Measurements from ENCODE around the genes KCNN1 and FKBP8.

- PRO-cap = no peak
Measured at GRCh38 chr19:17943204-17943705, 10.4 kb downstream of the CCDC124 start.

- PRO-cap = no peak
Measured at GRCh38 chr19:17948538-17948948, 15.7 kb downstream of the CCDC124 start.

DNA sequence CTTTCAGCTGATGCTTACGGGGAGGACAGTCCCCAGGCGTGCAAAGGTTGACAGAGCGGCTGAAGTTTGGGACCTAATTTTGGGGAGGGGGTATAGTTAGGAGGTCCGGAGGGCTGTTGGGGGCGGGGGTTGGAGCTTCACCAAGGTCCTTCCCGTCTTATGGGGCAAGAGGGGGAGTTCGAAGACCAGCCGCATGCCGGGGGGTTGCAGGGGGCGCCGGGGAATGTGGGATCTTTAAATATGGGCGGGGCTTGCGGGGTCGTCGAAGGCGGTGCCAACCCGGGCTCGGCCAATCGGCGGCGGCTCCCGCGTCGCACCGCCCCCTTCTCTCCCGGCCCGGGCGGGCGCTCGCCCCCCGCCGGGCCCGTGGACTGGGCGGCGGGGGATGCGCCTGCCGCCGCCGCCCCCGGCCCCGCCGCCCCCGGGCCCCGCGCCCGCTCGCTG is at the start of gene KCNN1:
KCNN1 (plus strand) TSS at position 343 of the 444 bp plus-strand sequence.
- PRO-cap = no peak

DNA sequence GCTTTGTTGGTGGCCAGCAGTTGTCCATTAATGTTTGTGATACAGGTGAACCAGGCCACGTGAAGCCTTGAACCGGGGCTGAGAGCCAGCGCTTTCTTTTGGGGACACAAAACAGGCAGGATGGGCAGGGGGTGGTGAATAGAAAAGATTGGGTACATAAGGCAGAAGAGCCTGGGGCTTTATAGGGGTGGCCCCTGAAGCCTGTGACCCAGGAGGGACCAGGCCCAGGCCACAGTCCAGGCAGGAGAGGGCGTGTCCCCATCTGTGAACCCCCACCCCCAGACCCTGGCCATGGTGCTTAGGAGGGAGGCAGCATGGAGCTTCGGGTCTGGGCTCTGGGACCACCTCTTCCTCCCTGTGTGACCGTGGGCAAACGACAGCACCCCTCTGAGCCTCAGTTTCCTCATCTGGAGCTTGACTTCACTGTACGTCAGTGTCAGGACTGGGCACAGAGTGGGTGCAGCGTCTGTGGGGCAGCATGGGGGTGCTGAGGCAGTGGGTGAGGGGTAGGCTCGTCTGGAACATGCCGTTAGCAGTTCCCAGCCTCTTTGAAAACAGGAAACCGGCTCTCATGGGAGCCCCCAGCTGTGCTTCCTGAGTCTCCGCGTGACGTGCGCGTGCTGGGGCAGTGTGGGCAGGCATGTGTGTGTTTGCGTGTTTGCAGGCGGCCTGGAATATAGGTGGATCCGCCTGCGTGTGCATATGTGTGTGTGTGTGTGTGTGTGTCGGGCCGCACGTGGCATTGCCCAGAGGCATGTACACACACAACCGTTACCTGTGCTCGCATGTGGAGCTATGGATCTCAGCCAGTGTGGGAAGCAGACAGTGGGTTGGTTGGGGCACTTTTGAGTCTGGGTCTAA is 15.7 kb downstream of the ARRDC2 start:
- PRO-cap = bidirectional peak, plus-strand start at position 647 of the sequence, minus-strand start at position 525 of the sequence

DNA sequence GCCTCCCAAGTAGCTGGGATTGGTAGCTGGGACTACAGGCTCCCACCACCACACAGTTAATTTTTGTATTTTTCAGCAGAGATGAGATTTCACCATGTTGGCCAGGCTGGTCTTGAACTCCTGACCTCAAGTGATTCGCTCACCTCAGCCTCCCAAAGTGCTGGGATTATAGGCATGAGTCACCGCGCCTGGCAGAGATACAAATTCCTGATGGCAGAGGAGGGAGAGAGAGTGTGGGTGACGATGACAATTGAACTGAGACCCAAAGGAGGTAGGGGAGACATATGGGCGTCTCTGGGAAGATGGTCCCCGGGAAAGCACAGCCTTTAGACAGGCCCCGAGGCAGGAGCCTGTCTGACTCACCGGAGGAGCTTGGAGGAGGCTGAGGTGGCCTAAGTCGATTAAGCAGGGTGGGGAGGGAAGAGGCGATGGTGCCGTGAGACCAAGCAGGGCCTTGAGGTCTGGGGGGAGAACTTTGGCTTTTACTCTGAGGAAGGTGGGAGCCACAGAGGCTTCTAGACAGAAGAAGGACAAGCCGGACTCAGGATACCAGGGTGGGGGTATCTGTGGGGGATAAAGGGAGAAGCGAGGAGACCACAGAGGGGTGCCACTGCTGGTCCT is 38.2 kb downstream of the ARRDC2 start:
- PRO-cap = no peak

GRCh38 chr19:18058122-18058889 is 28.4 kb downstream of the IL12RB1 start:
- PRO-cap = unidirectional peak, minus-strand start at chr19:18058484

GRCh38 chr19:18089033-18089481 is 2.3 kb upstream of the IL12RB1 start:
- PRO-cap = no peak

GRCh38 chr19:18119075-18120220 is 21.9 kb downstream of the MAST3 start:
- PRO-cap = no peak

DNA sequence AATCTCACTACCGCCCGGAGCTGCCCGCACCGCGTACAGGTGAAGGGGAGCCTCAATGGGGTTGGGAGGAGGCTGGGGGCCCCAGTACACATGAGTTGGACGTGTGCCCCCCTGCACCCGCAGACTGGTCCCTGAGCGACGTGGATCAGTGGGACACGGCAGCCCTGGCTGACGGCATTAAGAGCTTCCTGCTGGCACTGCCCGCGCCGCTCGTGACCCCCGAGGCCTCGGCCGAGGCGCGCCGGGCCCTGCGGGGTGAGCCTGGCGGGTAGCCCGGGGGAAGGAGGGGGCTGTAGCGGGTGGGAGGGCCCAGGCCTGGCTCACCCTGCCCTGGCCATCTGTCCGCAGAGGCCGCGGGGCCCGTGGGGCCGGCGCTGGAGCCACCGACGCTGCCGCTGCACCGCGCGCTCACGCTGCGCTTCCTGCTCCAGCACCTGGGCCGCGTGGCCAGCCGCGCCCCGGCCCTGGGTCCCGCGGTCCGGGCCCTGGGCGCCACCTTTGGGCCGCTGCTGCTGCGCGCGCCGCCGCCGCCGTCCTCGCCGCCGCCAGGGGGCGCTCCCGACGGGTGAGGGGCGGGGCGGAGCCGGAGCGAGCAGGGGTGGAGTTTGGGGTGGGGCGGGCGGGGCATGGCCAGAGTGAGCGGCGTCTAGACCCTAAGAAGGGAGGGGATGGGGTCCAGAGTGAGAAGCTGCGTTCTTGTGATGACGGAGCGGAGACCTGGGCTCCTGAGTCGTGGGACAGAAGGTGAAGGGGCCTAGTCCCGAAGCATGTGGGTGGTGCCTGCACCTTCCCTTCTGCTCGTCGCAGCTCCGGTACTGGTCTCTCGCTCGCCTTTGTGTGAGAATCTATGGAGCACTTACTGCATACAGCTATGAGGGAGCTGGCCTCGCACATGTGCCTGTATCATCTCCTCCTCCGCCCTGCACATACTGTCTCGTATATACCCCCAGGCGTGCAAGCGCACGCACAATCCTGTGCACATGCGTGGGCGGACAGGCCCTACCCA is 8.3 kb downstream of the PIK3R2 start:
- PRO-cap = unidirectional peak, minus-strand start at position 449 of the sequence; unidirectional peak, minus-strand start at position 500 of the sequence

DNA sequence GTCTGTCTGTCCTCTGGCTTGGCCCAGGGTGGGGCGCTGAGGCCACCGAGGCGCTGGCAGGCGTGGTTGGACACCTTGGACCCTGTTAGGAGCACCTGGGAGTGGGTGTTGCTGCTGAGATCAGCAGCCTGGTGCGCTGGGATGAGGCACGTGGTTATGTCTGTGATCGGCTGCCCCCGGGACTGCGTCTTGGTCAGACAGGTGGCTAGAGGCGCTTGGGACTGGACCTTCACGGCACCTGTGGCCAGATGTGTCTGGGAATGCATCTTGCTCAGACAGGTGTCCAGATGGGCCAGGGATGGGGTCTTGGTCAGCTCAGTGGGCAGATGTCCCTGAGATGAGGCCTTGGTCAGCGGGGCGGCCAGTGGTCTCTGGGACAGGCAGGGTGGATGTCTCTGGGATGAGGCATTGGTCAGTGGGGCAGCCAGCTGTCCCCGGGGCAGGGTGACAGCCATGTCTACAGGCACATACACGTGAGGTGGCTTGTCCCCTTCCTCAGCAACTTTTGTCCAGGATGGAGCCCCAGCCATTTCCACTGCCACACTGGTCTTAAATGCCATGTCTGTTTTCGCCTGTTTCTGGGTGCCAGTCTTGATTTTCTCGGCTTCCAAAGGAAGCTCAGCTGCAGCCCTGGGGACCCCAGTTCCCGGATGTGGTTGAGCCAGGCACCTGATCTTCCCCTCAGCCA is 9.0 kb downstream of the IQCN start:
- PRO-cap = no peak

GRCh38 chr19:18293343-18293853 is 12.0 kb upstream of the JUND start:
- PRO-cap = bidirectional peak, plus-strand start at chr19:18293560, minus-strand start at chr19:18293422

GRCh38 chr19:18315355-18316218 is 7.3 kb downstream of the LSM4 start:
- PRO-cap = no peak

DNA sequence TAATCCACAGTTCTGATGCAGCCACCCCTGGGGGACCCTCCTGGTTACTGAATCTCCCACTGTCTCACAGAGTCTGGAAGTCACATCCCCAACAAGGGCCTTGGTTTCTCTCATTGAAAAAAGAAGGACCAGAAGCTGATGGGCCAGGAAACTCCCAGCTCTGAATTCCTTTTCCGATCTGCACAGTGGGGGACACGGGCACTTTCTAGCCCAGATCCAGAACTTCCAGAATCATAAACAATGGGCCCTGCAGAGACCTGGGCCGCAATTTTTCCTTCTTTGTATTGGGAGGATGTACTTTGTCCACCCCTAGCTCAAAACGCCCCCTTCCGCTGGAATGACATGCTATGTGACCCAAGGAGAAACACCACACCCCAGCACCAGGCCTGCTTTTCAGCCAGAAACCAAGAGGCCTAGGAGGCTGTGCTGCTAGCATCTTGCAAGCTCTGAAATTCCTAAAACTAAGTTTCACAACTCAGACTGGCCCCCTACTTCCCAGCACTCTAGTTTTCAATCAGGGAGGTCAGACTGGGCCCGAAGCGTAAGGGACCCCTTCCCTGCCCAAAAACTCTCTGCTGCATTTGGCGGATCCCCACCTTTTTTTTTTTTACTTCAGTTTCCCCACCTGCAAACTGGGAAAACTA is 623 bp downstream of the LSM4 start:
- PRO-cap = bidirectional peak, plus-strand start at position 367 of the sequence, minus-strand start at position 281 of the sequence

- PRO-cap = no peak
Measured at GRCh38 chr19:18380013-18380778, 5.8 kb upstream of the GDF15 start.

- PRO-cap = no peak
Measured at GRCh38 chr19:18457980-18458355, 20.0 kb upstream of the ISYNA1 start.

DNA sequence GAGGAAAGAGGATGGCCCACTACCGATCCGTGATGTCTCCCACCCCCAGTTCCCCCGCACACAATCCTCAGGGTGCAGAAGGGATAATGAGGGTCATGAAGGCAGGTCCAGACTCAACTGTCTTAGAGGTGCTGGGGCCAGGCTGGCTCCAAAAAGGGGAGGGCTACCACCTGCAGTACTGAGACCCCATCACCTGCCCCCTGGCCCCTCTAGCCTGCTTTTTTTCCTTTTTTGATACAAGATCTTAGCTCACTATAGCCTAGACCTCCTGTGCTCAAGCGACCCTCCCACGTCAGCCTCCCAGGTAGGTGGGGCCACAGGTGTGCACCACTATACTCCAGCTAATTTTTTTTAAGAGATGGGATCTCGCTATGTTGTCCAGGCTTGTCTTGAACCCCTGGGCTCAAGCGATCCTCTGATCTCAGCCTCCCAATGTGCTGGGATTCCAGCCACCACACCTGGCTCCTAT is 20.6 kb upstream of the ISYNA1 start:
- PRO-cap = no peak

- PRO-cap = no peak
Measured at GRCh38 chr19:18465092-18465514, 27.2 kb upstream of the ISYNA1 start.

GRCh38 chr19:18503960-18505394 is 17.4 kb downstream of the ELL start:
- PRO-cap = no peak

DNA sequence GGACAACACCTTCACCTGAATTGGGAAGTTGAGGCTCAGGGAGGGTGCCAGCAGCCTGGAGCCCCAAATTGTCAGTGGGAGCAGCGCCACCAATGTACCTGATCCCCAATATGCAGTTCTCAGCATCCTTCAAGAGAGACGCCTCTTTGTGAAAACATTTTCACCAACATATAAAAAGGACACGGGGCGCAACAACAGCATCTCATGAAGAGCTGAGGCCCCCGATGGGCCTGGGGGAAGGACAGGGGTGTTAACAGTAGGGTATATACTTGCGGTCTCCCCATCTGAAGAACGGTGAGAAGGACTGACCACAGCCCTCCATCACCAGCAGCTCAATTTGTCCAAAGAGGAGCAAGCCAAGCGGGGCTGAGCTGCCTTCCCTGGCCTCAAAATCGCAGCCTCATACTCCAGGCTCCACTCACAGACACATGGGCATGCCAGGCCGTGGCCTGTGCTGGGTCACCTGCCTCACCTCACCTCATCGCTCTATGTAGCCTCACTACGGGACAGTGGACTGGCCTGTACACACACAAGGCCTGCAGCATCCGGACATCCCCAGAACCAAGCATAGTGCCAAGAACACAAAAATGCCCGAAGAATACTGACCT is 9.0 kb downstream of the ELL start:
- PRO-cap = no peak

DNA sequence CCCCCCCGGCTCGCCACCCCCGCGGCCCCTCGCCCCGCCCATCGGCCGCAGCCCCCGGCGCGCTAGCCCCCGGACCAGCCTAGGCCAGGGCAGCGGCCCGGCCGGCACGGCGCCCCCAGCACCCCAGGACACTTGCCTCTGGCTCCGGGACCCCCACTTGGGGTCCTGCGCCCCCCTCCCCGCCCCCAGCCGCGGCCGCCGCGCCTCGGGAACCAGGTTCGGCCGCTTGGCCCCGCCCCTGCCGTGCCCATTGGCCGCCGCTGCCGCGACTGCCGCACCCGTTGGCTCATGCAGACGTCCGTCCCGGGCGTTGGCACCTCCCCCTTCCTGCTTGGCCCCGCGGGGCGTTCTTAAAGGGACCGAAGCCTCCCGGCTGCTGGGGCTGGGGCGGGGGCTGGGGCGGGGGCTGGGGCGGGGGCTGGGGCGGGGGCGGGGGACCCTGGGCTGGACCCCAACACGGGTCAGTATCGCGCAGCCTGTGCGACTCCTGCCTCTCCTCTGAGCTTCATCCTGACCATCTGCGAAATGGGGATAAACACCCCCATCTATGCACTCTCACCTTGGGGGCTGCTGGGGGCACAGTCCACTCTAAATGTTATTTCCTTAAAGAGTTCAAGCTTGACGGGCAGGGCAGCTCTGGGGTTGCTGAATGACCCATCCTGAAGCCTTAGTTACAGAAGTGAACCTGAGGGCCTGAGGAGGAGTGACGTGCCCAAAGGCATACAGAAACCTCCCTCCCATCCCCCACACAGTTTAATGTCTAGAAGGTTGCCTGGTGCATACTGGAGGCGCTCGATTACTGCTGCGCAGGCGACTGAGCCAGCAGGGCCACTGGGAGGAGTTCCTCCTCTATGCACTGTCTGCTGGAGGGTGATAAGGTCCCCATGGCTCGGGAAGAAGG is at the start of gene FKBP8:
FKBP8 (minus strand) TSS at position 224 of the 901 bp plus-strand sequence.
- PRO-cap = bidirectional peak, plus-strand start at position 353 of the sequence, minus-strand start at position 224 of the sequence